Iris pigment epithelial cell (primary cell): Measurements from ENCODE around the genes MYD88, SLC22A13 and SCN5A.

GRCh38 chr3:37785885-37786309 lies 75.8 kb upstream of the CTDSPL start:
- RRBS, result no CpG with 5 or more reads among the region's 3 CpGs

GRCh38 chr3:37822626-37823161 lies 39.0 kb upstream of the CTDSPL start:
- RRBS, result no CpG with 5 or more reads among the region's 6 CpGs

GRCh38 chr3:37862673-37862921 lies 917 bp downstream of the CTDSPL start:
- RRBS, result no CpG with 5 or more reads among the region's 4 CpGs

DNA sequence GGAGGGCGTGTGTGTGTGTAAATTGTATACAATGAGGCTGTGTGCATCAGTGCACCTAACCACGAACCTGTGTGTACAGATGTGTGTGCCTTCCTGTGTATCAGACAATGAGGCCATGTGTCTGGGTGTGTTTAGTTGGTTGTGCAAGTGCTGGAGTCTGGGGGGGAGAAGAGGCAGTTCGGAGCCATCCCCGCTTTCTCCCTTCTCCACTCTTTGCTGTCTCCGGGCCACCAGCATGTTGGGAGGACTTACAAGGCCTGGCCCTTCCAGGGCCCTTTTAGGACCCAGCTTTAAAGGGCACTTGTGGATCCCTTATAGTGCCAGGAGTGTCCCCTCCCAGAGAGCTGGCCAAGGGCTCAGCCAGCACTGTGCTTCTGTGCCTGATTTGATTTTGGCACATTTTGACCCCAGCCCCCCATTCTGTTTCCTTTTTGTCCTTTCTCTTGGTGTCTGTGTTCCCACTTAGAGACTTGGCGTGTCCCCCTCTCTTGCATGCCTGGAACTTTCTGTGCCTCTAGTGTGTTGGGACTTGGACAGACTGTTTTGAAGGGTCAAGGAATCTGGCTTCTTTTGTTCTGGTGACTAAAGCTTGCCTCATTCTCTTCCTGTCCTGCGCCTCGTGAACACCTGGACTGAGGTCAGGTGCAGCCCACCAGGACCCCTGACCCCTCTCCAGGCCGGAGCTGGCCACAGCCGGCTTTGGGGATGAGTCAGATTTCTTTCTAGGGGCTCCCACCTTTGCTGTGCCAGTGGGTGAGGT lies 1.4 kb downstream of the CTDSPL start:
- RRBS, result no CpG with 5 or more reads among the region's 10 CpGs

- RRBS, result no CpG with 5 or more reads among the region's 8 CpGs
These were observed 40.6 kb upstream of the VILL start for GRCh38 chr3:37949657-37950801.

- RRBS, result no CpG with 5 or more reads among the region's 3 CpGs
These were observed 34.7 kb upstream of the VILL start for GRCh38 chr3:37955905-37956357.

DNA sequence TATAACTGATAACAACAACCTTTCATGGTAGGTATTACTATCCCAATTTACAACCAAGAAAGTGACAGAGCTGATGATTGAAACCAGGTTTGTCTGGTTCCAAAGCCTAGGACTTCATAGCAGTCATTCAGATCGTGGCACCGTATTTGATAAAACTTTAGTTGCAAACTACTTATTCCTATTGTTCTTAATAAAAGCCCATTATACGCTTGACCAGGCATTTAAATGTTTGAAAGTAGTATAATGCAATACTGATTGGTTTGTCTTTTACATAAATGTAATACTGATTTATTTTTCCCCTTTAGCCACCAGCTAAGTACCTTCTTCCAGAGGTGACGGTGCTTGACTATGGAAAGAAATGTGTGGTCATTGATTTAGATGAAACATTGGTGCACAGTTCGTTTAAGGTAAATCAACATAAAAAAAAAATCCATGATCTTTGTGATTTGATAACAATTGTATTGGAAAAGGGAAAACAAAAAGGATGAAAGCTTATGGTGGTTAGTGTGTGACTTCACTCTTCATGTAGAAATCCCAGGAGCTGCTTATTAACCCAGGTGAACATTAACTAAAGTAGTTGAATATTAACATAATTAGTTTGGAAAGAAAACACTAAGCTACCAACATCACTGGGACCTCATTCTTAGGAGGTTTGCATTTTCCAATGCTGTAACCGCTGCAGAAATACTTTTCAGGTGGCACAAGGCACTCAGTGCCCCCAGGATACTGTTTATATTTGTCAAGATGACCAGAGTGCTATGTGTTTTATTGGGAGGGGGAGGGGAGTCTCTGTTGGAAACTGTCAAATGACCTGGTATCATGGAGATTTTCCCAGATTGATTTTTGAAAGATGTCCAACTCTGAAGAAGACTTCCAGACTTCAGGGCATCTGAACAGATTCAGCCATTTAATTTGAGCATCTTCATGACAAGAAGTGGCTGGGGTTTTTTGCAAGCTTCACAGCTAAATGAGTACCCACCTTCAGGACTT lies 26.0 kb upstream of the VILL start:
- RRBS, result no CpG with 5 or more reads among the region's 6 CpGs

DNA sequence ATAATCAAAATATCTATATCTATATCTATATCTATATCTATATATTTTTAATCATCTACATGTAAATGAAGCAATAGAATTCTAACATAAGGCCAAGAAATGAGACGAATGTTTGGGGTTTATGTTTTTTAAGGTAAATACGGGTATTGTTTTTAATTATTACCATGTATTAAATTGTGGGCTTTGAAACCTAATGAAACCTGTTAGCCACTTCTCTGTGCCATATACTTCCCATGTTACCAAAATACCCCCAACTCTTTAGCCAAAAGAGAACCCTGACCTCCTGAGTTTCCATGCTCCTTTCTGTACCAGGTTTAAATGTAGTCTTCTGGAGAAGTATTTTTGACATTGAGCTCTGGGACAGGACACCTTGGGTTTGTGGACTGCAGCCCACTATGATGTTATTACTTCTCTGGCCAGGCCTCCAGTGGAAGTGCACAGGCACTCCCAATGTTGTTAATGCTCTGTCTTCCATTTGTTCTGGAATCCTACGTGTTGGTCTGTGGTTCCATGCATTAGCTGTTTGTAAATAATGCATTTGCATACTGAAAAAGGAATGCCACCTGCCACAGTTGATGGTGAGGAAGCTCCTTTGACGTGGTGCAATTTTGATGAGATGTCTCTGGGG lies 7.2 kb upstream of the VILL start:
- RRBS, result no CpG with 5 or more reads among the region's 4 CpGs

DNA sequence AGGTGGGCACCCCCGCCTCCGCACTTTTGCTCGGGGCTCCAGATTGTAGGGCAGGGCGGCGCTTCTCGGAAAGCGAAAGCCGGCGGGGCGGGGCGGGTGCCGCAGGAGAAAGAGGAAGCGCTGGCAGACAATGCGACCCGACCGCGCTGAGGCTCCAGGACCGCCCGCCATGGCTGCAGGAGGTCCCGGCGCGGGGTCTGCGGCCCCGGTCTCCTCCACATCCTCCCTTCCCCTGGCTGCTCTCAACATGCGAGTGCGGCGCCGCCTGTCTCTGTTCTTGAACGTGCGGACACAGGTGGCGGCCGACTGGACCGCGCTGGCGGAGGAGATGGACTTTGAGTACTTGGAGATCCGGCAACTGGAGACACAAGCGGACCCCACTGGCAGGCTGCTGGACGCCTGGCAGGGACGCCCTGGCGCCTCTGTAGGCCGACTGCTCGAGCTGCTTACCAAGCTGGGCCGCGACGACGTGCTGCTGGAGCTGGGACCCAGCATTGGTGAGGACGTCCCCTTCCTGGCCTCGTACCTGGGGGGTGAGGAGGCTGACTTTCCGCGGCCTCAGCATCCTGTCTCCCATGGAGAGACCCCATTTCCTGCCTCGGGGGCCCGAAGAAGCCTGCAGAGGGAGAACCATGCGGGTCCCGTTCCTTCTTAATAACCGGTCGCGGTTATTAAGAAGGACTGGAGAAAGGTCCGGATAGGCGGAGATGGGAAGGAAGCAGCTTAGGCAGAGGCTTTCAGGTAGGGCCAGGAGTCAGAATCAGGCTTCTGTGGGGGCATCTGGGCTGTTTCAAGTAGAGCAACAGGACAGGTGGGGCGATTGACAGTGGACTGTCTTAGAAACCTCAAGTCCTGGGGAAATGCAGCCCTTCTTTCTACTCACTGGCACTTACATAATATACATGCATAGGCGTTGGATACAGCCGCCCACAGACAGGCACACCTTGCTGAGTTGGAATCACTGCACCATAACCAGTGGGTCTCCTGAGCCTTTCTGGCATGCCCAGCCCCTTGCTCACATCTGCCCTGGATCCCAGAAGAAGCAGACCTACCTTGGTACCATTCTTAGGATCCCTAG lies at the start of gene MYD88:
Gene MYD88 (plus strand): TSS at position 130 of the 1,078 bp plus-strand sequence.
- RRBS, result 17% methylated on average over 2 of the region's 62 CpGs

- RRBS, result no CpG with 5 or more reads among the region's 2 CpGs
These were observed 44.3 kb upstream of the SLC22A13 start for GRCh38 chr3:38221173-38221853.

DNA sequence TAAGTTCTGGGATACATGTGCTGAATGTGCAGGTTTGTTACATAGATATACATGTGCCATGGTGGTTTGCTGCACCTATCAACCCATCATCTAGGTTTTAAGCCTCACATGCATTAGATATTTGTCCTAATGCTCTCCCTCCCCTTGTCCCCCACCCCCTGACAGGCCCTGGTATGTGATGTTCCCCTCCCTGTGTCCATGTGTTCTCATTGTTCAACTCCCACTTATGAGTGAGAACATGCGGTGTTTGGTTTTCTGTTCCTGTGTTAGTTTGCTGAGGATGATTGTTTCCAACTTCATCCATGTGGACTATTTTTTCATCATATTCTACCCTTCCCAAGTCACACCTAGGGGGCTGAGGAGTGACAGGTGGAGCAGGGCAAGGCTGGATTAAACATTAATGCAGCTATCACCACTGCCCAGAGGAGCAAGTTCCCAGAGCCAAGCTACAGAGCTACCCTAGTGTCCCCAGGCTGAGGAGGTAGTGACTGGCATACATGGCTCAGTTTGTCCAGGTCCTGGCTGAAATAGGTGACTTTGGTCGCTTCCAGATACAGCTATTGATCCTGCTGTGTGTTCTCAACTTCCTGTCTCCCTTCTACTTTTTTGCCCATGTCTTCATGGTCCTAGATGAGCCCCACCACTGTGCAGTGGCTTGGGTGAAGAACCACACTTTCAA lies at the start of gene SLC22A13:
Gene SLC22A13 (plus strand): TSS at position 449 of the 679 bp plus-strand sequence.
- RRBS, result no CpG with 5 or more reads among the region's 2 CpGs

DNA sequence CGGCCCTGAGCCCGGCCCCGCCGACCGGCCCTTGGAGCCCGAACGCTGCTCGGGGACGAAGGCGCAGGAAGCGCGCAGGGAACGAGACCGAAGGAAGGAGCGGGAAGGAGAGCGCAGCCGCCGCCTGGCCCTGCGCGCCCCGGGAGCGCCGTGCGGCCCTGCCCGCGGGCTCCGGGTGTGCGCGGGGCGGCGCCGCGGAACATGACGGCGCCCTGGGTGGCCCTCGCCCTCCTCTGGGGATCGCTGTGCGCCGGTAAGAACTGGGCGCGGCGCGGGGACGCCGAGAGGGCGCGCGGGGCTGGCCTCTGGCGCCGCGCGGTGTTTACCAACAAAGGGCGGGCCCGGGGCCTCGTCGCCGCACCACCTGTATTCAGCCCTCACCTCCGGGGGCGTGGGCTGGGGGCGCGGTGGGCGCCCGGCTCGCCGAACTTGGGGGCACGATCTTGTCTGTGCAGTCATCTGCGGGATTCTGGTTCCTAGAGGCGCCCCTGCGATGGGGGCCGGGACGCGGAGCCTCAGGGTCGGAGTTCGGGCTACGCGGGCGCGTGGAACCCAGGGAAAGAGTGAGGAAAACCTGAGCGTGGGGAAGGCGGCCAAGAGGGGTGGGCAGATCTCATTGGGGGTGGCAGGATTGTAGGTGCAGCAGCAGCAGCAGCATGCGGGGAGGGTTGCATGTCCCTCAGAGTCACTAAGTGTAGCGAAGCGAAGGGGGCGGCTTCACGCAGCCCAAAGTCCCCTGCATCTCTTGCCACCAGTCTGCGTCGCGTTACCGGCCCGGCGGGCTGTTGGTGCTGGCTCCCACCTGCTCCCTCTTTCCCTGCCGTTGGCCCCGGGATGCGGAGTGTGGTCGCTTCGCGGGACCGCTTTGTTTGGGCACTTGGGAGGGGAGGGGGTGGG lies 680 bp downstream of the ACVR2B start:
- RRBS, result 2% methylated on average over 41 of the region's 98 CpGs

- RRBS, result no CpG with 5 or more reads among the region's 3 CpGs
These were observed 6.5 kb upstream of the EXOG start for GRCh38 chr3:38489621-38490133.

GRCh38 chr3:38539678-38540262 lies 43.6 kb downstream of the EXOG start:
- RRBS, result no CpG with 5 or more reads among the region's 5 CpGs

DNA sequence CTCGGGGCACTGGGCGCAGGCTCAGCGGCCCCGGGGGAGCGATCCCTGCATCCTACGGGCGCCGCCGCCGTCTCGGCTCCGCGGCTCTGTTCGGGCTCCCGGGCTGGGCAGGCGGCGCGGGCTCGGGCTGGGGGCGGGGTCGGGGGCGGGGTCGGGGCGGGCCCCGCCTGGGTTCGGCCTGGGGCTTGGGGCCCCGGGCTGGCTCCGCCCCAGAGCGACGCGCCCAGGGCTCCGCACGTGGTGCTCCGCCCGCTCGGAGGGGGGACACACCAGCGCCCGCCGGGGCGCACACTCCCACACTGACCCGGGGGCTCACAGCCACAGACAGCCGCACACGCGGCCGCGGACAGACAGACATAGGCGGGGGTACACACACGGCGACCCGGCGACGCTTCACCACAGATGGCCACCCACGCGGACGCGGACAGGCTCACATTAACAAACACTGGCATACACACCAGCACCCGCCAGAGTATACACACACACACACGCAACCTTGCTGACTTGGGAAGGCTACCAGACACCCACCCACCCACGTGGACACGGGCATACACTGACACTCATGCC lies at the start of gene SCN5A:
Gene SCN5A (minus strand): TSS at position 88 of the 567 bp plus-strand sequence.
- RRBS, result 2% methylated on average over 36 of the region's 60 CpGs

GRCh38 chr3:38829345-38829817 lies 13.4 kb upstream of the SCN10A start:
- RRBS, result no CpG with 5 or more reads among the region's 7 CpGs

- RRBS, result no CpG with 5 or more reads among the region's 5 CpGs
These were observed 26.3 kb downstream of the SCN11A start for GRCh38 chr3:39025337-39025852.

- RRBS, result 3% methylated on average over 43 of the region's 90 CpGs
These were observed 647 bp downstream of the GORASP1 start for GRCh38 chr3:39106450-39107509.